Transverse colon (tissue), 4 donors: Measurements from ENCODE around the gene RBPJ.

DNA sequence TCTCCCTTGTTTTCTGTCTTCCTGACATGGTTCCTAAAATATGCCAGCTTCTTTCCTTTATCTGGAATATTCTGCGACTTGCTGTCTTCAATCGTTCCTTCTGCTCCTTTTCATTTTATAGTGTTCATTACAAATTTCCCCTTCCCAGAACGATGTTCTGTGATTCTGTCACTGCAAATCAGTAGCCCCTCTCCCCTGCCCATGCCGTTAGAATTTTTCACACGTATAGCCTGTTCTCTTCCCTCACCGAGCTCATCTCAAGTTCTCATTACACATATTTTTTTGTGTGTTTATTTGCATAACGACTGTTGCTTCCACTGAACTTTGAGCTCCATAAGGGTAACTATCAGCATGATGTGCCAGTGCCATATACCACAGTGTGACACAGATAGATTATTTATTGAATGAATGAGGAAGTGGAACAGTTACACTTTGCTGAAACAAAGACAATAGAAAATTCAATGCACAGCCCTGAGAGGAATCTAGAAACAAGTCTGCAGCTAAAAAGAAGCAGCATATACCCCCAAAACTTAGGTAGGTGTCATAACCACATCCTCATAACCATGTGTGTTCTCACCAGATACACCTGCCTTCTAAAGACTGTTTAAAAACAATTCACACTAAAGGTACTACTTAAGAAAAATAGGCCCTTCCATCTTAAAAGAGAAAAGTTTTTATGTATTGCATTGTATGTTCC, 389.8 kb downstream of the PACRGL start:
- PRO-cap, result bidirectional peak, plus-strand start at position 400 of the sequence, minus-strand start at position 254 of the sequence
- RAMPAGE, long total RNA, 4 experiments, result no peak in any of the 4 experiments

- PRO-cap, result no peak
- RAMPAGE, long total RNA, 4 experiments, result no peak in any of the 4 experiments
Observed at GRCh38 chr4:21121956-21122395, 421.7 kb downstream of the PACRGL start.

DNA sequence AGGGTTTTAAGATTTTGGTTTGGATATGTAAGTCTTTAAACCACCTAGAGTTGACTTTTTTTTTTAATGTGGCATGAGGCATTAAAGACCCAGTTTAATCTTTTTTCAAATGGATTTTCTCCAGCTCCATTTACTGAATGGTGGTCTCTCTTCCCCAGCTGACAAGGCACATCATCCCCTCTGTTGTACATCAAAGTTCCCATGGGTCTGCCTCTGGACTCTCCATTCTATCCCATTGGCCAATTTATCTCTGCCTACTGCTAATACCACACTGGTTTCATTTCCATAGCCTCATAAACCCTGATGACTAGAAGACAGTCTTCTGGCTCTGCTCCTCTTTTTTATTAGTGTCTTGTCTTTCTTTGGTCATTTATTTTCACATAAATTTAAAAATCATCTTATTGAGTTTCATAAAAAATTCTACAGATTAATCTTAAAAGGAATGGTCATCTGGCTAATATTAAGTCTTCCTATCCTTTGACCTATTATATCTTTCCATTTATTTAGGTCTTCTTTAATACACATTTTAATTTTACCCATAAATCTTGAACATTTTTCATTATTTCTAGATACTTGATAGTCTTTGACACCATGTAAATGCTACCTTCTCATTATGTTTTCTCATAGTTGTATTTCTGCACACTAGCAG, 116.3 kb downstream of the ADGRA3 start:
- PRO-cap, result no peak
- RAMPAGE, long total RNA, 4 experiments, result start-site peak on the minus strand in 1 of 4 experiments, centred at position 354 of the sequence, 7 reads per replicate

DNA sequence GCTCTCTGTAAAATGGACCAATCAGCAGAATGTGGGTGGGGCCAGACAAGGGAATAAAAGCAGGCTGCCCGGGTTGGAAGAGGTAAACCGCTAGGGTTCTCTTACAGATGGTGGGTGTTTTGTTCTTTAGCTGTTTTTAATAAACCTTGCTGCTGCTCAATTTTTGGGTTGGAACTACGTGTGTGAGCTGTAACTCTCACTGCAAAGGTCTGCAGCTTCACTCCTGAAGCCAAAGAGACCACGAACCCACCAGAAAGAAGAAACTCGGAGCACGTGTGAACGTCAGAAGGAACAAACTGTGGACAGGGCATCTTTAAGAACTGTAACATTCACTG, 119.4 kb upstream of the ADGRA3 start:
- PRO-cap, result no peak
- RAMPAGE, long total RNA, 4 experiments, result no peak in any of the 4 experiments

DNA sequence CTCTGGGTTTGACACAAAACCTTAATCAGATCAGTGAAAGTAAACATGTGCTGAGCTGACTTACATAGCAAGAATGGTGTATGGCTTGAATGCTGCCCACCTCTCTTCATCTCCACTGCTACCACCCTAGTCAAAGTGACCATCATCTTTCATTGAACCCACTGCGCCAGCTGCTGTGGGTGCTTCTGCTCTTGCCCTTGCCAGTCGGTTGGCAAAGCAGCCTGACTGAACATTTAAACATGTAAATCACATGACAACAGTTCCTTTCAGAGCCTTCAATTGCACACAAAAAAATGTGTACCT, 360.2 kb upstream of the ADGRA3 start:
- PRO-cap, result no peak
- RAMPAGE, long total RNA, 4 experiments, result no peak in any of the 4 experiments

DNA sequence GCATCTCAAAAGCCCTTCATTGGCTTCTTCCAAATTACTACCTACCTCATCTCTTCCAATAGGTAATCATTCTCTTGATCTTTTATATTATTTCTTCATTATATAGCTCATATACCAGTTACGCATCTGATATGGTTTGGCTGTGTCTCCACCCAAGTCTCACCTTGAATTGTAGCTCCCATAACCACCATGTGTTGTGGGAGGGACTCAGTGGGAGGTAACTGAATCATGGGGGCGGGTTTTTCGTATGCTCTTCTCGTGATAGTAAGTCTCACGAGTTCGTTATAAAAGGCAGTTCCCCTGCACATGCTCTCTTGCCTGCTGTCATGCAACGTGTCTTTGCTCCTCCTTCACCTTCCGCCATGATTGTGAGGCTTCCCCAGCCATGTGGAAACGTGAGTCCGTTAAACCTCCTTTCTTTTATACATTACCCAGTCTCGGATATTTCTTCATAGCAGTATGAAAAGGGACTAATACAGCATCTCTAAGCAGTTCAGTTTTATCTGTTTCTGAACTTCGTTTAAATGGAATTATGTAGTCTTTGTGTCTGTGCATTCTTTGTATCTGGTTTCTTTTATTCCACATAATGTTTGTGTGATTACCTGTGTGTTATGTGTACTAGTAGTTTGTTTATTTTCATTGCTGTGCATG, 481.5 kb upstream of the ADGRA3 start:
- PRO-cap, result no peak
- RAMPAGE, long total RNA, 4 experiments, result no peak in any of the 4 experiments

DNA sequence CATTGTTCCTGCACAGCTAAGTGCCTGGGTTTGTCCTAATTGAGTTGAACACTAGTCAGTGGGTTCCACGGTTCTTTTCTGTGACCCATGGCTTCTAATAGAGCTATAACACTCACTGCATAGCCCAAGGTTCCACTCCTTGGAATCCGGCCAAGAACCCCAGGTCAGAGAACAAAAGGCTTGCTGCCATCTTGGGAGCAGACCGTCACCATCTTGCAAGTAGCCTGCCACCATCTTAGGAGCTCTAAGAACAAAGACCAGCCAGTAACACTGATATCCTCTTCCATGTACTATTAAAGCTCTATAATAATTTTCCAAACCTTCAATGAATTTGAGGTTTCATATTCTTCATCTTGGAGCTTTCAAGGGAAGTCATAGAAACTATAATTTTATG, 642.6 kb upstream of the ADGRA3 start:
- PRO-cap, result no peak
- RAMPAGE, long total RNA, 4 experiments, result no peak in any of the 4 experiments

- PRO-cap, result no peak
- RAMPAGE, long total RNA, 4 experiments, result start-site peak on the minus strand in 1 of 4 experiments, at chr4:23795818-23795921 at its widest, 23 reads per replicate
Observed at GRCh38 chr4:23795340-23796081, 94.3 kb downstream of the PPARGC1A start.

DNA sequence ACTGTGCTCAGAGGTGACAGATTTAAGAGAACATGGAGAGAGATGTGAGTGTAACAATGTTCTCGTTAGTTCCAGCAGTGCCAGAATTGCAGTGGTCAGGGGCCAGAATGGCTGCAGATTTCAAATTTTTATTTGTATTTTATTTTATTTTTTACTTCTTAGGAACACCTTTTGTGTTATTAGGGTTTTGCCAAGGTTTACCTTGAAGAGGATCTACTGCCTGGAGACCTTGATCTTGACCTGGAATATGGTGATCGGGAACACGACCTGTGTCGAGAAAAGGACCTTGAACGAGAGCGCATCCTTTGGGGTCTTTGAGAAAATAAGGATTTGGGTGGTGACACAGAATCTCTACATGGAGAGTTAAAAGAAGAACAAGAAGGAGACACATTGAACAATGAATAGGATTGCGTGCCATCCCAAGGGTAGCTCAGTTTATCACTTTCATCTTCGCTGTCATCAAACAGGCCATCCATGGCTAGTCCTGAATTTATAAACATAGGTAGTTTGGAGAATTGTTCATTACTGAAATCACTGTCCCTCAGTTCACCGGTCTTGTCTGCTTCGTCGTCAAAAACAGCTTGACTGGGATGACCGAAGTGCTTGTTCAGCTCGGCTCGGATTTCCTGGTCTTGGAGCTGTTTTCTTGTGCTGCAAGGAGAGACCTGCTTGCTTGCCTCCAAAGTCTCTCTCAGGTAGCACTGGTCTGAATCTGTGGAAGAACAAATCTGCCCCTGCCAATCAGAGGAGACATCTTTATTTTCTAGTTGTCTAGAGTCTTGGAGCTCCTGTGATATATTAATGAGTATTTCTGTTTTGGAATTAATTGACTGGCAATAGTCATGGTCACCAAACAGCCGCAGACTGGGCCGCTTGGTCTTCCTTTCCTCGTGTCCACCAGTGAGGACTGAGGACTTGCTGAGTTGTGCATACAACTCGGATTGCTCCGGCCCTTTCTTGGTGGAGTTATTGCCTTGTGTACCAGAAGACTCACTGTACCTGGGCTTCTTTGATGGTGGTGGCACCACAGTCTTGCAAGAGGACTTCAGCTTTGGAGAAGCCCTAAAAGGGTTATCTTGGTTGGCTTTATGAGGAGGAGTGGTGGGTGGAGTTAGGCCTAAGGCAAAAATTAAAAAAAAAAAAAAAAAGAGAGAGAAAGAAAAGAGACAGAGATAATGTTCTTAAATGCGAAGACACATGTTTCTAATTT, 76.0 kb downstream of the PPARGC1A start:
- PRO-cap, result no peak
- RAMPAGE, long total RNA, 4 experiments, result start-site peak on the minus strand in 2 of 4 experiments, centred at positions 244 to 1,028 of the sequence, 9 to 30 reads per replicate

DNA sequence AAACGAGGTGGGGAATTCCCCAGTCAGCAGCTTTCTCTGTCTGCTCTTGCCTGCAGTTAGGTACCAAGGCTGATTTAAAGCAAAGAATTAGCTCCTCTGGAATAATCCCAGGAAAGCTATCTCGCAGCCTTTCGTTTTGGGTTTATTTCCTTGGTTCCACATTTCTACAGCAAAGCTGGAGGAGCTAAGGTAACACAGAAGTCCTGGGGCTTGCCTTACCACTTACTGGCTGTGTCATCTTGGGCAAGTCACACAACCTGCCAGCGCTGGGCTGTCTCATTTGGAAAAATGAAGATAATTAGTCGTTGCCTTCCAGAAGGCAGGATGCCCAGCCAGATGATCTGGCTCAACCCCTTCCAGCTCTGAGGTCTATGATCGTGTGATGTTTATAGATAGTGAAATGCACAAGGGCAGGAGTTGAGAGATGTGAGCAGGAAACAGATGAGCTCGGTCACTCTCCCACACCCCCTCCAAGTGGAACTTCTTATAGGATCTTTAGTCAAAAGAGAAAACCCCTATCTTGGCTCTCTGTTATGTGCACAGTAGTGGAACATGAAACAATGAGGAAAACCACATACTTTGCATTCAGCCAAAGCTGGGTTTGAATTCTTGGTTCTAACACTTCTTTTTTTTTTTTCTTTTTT, 336.7 kb upstream of the PPARGC1A start:
- PRO-cap, result no peak
- RAMPAGE, long total RNA, 4 experiments, result no peak in any of the 4 experiments

GRCh38 chr4:24794058-24794387, 1.4 kb upstream of the SOD3 start:
- PRO-cap, result no peak
- RAMPAGE, long total RNA, 4 experiments, result no peak in any of the 4 experiments

DNA sequence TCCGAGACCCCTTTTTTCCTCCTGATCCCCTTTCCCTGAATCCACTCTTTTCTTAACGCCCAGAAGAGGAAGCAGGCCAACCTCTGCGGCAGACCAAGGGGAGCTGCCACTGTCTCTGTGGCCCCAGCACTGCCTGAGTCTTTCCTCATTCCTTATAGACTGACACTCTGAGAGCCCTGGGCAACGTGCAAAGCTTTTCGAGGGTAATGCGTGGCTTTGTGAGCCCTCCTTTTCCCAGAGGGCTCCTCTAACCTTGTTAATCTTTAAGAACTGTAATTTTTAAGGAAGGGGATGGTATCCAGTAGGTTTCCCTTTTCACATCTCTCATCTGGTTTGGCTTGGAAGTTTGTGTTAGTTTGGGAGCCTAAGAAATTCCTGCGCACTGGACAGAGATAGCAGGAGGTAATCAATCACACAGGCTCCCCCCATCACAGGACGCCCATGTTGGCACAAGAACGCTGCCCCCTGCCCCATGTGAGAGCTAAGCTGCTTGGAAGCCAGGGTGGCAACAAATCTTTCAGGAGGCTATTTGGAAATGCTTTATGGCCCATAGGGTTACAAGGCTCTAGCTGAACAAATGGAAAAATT, 53.8 kb downstream of the SOD3 start:
- PRO-cap, result no peak
- RAMPAGE, long total RNA, 4 experiments, result no peak in any of the 4 experiments

DNA sequence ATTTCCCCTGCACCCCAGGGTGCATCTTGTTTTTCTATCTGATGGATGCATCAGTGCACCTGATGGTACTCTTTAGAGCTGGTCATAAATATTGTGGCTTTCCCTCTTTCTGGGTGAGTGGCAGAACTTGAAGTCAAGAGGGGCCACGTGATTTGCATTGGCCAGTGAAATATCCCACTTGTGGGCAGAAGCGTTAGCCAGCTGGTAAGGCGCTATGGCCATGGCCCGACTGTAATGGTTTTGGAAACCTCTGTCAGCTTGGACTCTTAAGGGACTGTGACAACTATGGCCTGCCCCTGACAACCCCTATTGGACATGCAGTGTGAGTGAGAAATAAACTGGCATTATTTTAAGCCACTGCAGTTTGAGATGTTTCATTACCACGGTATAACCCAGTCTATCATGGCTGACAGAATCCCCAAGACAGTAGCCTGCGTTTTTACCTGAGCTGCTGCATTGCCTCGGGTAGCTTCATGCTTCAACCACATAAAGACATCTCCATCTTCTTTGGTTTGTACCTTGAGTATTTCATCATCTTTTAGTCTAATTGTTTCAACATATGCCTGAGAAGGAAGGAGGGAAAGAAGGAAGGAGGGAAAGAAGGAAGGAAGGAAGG, 72.7 kb downstream of the SEL1L3 start:
- PRO-cap, result no peak
- RAMPAGE, long total RNA, 4 experiments, result start-site peak on the minus strand in 1 of 4 experiments, centred at position 533 of the sequence, 28 reads per replicate

GRCh38 chr4:25928904-25929496, 15.0 kb downstream of the SMIM20 start:
- PRO-cap, result no peak
- RAMPAGE, long total RNA, 4 experiments, result no peak in any of the 4 experiments

- PRO-cap, result no peak
- RAMPAGE, long total RNA, 4 experiments, result no peak in any of the 4 experiments
Observed at GRCh38 chr4:26144953-26145472, 175.8 kb upstream of the RBPJ start.

- PRO-cap, result bidirectional peak, plus-strand start at chr4:26321014, minus-strand start at chr4:26320936
- RAMPAGE, long total RNA, 4 experiments, result start-site peak on the plus strand in 4 of 4 experiments, at chr4:26320766-26321024 at its widest, 131 to 876 reads per replicate
Observed at GRCh38 chr4:26320109-26321179, at the start of gene RBPJ. Gene RBPJ, plus strand, starts transcription at chr4:26321014.

DNA sequence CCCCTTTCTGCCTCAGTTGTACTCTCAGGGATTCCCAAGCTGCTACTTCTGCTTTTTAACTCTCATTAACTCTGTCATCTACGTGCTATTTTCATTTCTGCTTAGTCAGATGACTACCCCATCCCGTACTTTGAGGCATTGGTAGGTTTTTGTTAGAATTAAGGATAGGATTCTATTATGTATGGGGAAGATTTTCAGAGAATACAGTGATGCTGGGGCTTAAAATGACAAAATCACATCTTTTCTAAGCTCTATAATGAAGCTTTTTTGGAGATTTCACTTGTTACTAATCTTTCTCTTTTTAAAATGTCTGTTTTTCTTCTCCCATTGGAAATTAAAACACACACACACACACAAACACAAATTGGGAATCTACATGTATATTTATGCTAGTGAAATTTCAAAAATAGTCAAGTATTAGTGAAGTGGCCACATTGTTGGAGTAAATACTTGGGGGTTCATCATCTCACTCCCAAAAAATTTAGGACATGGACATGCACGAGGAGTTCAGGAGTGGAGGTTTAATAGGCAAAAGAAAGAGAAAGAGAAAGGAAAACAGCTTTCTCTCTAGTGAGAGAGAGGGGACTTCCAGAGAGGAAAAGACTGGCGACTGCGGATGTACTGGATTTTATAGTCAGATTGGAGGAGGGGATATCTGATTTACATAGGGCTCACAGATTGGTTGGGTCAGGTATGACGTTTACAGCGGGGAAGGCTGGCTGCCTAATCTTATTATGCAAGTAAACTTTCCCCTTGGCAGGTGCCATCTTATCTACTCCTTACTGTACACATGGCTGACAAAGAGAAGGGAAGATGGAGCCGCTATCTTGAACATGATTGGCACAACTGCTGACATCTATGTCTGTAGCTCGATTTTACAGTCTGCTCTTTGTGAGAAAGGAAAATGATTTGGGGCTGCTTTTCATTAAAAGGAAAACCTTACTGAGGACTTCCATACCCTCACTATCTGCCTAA, 25.2 kb downstream of the RBPJ start:
- PRO-cap, result unidirectional peak, minus-strand start at position 605 of the sequence
- RAMPAGE, long total RNA, 4 experiments, result start-site peak on the plus strand in 1 of 4 experiments, centred at position 452 of the sequence, 11 reads per replicate

- PRO-cap, result no peak
- RAMPAGE, long total RNA, 4 experiments, result no peak in any of the 4 experiments
Observed at GRCh38 chr4:27084640-27085038, 224.0 kb downstream of the STIM2 start.

- PRO-cap, result bidirectional peak, plus-strand start at chr4:30719659, minus-strand start at chr4:30719413; bidirectional peak, plus-strand start at chr4:30720228, minus-strand start at chr4:30720158; bidirectional peak, plus-strand start at chr4:30720388, minus-strand start at chr4:30720260
- RAMPAGE, long total RNA, 4 experiments, result start-site peak on the plus strand in 1 of 4 experiments, at chr4:30719376-30719680 at its widest, 31 reads per replicate
Observed at GRCh38 chr4:30719299-30720293, 573 bp upstream of the PCDH7 start.

- PRO-cap, result unidirectional peak, minus-strand start at chr4:32462982
- RAMPAGE, long total RNA, 4 experiments, result no peak in any of the 4 experiments
Observed at GRCh38 chr4:32462929-32463128, 1742.7 kb downstream of the PCDH7 start.